AG04449 (cell line): ENCODE measurements around a stretch of chr2.

GRCh38 chr2:216596237-216596754 is 36.9 kb upstream of the IGFBP2 start:
- RRBS, result no CpG with 5 or more reads among the region's 8 CpGs

DNA sequence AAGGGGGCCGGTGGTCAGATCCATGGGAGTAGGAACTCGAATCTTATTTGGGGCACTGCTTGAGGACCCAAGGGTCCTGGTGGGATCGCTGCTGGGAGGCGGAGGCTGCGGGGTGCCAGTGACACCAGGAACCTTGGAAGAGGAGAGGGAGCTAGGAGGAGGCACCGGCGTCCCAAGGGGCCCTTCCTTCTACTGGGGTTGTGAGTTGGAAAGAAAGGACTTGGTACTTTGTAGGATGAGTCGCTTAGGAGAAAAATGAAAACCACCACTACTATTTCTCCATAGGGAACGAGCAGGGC is 1.0 kb downstream of the IGFBP2 start:
- RRBS, result no CpG with 5 or more reads among the region's 9 CpGs

- RRBS, result no CpG with 5 or more reads among the region's 32 CpGs
Observed at GRCh38 chr2:216635978-216637050, 3.1 kb downstream of the IGFBP2 start.

DNA sequence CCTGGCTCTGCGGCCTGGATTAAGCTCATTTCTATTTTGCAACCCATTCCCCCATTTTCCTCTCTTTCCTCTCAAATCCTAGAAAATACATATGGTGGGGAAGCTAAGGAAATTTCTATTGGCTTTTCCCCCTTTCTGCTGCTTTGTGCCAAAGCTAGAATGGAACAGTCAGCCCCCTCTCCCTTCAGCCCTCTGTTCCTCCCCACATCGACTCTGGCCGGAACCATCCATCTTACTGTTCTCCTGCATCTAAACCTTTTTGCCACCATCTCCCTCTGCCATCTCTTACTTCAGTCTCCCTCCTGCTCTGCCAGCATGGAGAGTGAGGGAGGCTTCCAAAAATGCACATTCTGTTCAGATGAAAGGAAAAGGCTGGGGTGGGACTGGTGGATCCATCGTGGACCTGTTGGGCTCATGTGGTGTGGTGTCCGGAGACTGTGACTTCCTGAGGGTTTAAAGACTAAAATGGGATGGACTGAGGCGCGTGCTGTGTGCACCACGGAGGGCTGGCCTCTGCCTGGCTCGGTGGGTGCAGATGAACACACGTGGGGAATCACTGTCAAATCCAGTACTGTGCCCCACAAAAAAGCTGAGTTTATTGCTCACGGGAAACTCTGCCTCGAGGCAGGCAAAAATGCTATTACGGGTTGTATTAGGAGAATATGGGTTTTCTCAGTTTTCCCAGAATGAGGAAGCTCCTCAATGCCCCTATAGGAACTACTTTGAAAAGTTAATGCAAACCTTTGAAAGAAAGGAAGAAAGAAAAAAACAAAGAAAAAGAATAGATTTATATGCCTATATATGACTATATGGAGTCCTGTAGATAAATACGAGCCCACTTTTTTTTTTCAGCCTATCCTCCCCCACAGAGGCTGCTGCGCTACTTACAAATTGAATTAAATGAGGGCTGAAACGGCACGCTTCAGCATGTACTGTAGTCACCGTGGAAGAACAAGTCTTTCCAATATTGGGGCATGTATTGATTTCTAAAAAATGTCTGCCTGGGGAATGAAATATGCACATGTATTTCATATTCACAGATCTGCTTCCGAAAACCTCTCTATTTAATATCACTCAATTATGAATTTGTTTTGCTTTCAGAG is 20.0 kb downstream of the IGFBP5 start:
- RRBS, result no CpG with 5 or more reads among the region's 19 CpGs

DNA sequence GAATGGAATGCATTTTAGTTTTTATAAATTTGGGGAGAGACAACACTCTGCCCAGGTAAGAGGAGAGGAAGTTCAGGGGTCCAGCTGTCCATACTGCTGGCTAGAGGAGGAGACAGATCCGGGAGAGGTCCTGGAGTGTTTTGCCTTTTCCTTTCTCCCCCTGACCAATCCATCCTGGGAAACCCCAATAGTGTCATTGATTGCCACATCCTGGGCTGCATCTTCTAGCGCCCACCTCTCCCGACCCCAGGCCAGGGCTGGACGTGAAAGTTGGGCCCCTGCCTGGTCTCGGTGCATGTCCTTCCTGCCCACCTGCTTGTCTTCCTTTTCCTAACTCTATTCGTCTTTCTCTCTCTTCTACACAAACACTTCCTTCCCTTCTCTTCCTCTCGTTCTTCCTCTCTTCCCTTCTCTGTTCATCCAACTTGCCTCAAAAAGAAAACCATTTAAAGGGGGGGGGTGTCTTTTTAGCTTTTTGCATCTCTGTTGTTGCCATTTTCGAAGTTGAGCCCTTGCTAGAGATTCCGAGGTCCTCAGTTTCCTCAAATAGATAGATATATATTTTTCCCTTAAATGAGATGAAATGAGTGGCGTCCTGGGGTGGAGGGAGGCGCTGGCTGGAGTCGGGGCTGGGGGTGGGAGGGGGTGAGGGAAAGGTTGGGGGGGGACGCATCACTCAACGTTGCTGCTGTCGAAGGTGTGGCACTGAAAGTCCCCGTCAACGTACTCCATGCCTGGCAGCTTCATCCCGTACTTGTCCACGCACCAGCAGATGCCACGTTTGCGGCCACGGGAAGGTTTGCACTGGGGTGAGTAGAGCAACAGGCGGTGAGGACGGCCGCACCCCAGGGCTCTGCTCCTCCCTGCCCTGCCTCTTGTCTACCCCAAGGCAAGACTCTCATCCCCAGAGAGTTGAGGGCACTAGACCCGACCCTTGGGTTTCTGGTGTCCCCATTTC is 19.0 kb downstream of the IGFBP5 start:
- RRBS, result no CpG with 5 or more reads among the region's 26 CpGs

DNA sequence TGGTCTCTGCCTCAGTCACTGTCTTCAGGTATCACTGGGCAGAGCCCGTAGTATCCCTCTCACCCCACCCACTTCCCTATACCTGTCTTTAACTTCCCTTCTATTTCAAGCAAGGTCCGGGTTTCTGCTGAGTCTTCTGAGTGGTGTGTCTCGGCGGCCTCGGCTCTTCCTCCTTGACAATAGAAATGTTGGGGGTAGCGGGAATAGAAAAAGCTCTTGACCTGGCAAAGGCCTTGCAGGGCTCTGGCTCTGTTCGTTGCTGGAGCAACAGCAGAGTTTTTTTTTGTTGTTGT is 16.0 kb upstream of the IGFBP5 start:
- RRBS, result no CpG with 5 or more reads among the region's 7 CpGs

- RRBS, result no CpG with 5 or more reads among the region's 3 CpGs
Observed at GRCh38 chr2:216800294-216800607, 59.6 kb downstream of the TNP1 start.

GRCh38 chr2:216802641-216803305 is 57.1 kb downstream of the TNP1 start:
- RRBS, result no CpG with 5 or more reads among the region's 9 CpGs

DNA sequence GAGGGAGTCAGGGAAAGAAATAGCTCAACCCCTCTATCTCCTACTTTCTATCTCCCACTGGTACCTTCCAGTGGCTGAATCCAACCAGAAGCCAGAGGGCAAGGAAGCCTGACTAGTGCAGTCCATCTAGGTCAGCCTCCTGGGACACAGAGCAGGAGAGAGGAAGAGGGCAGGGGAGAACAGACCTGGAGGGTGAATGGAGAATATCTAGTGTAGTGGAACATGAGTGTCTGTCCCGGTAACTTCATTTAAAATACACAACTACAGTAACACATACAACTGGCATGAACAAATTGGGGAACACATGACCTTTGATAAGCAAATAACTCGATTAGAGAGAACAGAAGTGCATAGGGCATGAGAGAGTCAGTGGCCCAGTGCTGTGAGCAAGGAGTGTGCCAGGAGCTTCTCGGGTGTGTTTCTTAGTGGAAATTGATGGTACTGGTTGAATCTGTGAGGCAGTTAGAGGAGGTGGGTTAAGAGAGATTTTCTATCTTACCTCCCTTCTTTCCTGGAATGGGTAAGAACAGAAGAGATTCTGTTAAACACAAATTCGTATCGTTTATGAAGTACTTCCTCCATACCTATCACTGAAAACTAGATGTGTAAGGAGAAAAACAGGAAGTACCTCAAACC is 40.8 kb downstream of the TNP1 start:
- RRBS, result no CpG with 5 or more reads among the region's 5 CpGs

DNA sequence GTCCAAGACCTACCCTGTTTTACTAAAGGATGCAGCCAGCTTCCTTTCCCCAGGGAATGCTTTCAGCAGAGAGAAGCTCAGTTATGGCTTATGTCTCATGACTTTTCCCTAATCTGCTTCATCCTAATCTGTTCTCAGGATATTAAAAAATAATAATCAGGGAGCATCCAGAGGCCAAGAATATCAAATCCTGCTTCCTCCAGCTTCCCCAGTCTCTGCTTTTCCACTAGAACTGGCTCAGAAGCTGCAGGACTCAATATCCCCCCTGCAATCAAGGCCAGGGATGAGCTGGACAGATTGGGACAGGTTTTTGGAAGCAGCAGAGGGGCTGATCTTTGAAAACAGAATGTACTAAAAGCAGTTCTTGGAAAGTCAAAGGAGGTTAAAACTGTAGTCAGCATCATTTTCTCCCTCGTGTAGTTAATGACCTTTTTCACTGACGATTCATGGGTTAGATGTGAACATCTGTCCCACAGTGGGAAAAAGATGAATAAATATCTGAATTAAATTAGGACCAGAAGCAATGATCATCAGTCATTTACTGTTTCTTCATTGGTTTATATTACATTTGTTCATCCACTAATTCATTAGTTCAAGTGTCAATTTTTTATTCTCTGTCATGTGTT is 327.0 kb upstream of the TNP1 start:
- RRBS, result no CpG with 5 or more reads among the region's 2 CpGs

GRCh38 chr2:217357773-217358384 is 498.0 kb upstream of the TNP1 start:
- RRBS, result no CpG with 5 or more reads among the region's 5 CpGs

- RRBS, result no CpG with 5 or more reads among the region's 7 CpGs
Observed at GRCh38 chr2:217653193-217653802, 349.5 kb downstream of the TNS1 start.

DNA sequence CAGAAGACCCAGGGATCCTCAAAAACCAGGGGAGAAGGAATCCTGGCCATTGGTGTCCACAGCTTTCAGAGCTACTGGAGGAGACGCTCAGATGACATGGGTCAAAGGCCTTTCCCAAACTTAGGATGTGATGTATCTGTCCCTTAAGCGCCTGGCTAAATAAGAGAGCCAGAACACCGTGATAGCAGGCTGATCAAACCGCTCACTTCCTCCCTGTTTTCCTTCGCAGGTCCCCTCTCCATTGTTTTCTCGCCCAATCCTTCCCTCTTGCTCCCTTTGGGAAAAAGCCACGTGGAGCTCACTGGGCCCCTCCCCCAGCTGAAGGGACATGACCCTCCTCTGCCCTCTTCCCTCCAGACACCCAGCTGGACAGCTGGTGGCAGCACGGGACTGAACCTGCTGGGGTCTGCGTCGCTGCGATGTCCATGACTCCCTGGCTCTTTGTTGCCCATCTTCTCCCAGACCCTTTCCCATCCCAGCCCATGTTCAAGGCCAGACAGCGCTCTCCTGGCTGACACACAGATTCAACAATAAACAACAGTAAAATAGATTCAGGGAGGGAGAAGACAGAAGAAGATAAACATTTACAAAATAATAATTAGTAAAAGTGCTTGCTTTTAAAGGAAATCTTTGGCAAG is 201.6 kb downstream of the TNS1 start:
- RRBS, result no CpG with 5 or more reads among the region's 12 CpGs

DNA sequence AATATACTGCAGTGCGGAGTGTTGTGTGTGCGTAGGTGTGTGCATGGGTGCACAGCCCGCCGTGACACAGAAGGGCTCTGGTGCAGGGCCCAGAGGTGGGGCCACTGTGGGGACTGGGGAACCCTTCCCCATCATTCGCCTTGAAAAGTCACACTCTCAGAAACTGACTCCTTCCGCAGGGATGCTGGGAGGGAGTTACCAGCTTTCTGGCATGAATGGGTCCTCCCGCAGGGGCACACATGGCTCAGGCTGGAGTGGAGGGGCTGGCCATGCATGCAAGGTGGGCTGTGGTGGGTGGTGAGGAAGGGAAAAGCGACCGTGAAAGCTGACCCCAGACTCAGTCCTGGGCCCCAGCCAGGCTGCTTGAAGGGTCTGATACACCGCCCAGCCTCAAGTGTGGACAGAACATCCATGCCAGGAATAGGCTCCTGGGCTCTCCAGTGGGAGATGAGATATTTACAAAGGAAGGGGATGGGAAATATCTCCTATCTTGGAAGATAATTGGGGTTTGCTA is 201.1 kb downstream of the TNS1 start:
- RRBS, result no CpG with 5 or more reads among the region's 10 CpGs

DNA sequence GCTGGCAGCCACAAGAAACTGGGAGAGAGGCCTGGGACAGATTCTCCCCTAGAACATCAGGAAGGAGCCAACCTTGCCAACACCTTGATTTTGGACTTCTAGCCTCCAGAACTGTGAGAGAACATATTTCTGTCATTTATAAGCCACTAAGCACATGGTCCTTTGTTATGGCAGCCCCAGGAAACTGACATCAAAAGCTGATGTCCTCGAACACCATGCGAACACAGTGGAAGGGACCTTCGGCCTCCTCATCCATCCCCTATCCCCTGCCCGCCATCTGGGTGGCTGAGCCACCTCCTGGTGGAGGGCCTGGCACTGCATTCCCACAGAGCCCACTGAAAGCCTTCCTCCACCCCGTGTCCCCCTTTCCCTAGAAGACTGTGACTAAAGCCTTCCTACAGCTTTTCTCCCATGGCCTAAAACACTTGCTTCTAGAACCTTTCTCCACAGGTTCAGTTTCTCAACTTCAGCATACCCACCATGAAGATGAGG is 187.5 kb downstream of the TNS1 start:
- RRBS, result no CpG with 5 or more reads among the region's 5 CpGs

- RRBS, result no CpG with 5 or more reads among the region's 1 CpG
Observed at GRCh38 chr2:217815973-217816438, 186.8 kb downstream of the TNS1 start.

DNA sequence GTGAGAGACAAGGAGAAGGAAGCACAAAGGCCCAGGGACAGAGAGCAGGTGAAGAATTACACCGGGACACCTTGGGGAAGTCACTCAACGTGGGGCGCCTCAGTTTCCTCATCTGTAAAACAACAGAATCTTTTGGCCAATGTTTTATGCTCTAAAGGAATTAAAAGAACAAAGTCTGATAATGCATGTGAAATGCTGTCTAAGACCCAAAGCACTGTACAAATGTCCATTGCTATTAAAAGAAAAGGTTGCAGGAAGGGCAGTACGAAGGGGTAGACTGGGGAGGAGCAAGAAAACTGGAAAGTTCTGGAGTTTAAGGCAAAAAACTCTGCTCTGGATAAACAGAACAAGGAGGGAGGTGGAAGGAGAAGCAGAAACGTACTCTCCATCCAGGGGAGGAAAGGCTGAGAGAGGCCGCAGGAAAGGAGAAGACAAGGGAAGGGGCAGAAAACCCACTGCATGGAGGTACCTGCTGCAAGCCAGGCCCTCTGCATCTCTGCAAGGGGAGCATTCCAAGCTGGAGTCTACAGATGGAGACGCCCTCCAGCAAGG is 25.8 kb downstream of the TNS1 start:
- RRBS, result no CpG with 5 or more reads among the region's 7 CpGs

DNA sequence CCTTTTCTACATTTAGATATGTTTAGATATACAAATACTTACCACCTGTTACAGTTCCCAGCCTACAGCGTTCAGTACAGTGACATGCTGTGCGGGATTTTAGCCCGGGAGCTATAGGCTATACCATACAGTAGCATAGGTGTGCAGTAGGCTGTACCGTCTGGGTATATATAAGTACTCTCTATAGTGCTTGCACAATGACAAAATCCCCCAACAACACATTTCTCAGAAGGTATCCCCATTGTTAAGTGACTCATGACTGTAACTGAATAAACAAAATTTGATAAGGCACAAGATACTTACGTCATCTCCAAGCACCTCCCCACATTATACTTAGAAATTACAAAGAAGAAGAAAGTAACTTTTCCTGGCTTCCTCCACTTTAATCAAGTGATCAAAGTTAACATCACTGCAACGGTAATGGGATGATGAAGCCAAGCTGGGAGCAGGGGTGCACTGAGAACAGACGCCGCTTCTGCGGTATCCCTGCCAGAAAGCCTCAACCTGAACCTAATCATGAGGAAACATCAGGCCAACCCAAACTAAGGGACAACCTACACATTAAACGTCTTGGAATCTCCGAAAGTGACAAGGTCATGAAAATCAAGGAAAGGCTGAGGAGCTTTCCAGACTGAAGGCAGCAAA is 9.7 kb downstream of the TNS1 start:
- RRBS, result no CpG with 5 or more reads among the region's 11 CpGs

- RRBS, result no CpG with 5 or more reads among the region's 3 CpGs
Observed at GRCh38 chr2:218218738-218219292, 1.8 kb downstream of the ARPC2 start.

DNA sequence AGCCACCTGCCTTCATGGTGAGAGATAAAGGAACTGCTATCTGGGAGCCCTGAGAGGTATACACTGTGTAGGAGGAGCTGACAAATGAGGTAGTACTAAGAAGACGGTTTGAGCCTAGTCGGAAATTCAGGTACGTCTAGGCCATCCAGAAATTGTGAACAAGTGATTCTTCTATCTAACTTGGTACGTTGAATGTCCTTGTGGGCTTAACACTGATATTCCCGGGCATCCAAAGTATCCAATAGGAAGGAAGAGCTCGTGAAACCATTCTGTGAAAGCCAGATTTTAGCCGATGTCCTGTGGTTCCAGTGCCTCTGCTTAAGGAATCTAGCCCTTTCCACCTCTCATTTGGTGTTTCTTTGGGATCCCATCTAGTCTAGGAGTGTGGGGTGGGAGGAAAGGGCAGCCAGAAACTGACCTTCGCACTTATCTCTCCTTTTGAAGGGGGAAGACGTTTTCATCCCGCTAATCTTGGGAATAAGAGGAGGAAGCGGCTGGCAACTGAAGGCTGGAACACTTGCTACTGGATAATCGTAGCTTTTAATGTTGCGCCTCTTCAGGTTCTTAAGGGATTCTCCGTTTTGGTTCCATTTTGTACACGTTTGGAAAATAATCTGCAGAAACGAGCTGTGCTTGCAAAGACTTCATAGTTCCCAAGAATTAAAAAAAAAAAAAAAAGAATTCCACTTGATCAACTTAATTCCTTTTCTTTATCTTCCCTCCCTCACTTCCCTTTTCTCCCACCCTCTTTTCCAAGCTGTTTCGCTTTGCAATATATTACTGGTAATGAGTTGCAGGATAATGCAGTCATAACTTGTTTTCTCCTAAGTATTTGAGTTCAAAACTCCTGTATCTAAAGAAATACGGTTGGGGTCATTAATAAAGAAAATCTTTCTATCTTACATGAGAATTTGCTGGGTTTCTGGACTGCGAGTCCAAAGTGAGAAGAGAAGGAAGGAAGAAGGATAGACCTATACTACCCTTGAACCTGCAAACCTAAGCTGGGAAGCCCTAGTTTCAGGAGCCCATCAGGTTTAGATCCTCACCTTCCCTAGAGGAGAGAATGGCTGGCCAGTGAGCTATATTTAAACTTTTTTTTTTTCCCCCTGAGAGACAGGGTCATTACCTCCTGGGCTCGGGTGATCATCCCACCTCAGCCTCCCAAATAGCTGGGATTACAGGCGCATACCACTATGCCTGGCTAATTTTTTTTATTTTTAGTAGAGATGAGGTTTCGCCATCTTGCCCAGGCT is 6.9 kb upstream of the GPBAR1 start:
- RRBS, result no CpG with 5 or more reads among the region's 22 CpGs